Bronchus fibroblast of lung (primary cell): ENCODE data around the genes MED21 and TSPAN11.

DNA sequence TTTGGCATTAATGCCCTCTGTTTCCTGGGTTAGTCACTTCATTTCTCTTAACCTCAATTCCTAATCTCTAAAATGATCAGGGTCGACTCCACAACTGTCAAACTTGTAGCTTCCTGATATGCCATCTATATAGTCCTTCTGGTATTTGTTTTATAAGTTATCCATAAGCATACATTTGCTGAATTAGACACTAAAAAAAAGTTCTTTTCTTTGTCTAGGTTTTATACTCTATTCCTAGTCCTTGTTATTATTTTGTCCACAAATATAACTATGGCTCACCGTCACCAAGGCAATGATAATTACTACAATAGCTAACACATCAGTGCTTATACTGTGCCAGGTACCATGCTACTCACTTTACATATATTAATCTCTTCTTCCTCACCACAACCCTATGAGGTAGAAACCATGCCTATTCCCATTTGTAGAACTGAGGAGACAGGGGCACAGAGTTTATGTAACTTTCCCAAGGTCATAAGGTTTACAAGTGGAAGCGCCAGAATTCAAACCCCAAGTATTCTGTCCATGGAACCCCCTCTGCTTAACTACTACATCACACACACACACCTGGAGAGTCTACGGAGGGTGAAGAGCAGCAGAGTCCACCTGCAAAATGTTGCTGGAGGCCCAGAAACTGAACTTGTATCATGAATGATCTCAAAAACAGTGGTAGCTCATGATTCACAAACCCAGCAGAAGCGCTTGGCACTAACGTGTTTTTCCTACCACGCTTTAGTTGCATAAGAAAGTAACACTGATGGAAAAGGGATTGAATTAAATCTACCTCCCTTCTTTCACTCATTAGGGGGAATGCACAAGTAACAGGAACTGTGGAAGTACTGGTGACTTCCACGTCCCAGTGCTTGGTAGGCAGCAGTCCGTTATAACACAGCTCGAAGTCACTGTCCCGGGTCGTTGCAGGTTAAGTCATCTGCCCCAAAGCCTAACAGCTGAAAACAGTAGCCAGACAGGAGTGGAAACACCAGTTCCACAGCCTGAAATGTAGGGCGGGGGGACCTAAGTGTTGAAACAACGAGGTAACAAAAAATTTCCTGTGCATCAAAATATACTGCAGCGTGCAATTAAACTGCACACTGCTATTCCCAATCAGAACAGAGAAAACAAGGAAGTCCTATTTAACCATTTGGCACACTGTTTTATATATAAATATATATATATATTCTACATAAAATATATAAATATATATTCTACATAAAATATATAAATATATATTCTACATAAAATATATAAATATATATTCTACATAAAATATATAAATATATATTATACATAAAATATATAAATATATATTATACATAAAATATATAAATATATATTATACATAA is 2.0 kb downstream of the ITPR2 start:
- RAMPAGE, long total RNA = no peak

GRCh38 chr12:26845752-26846476 is 12.9 kb upstream of the ITPR2 start:
- RAMPAGE, long total RNA = no peak

- RAMPAGE, long total RNA = start-site peak on the plus strand at chr12:27022554-27022575, 604 and 798 reads in 2 replicates
These were observed at the start of gene MED21 for GRCh38 chr12:27022250-27023396. TSS of gene MED21 (plus strand) at chr12:27022558.

GRCh38 chr12:27245311-27245921 is 1.3 kb downstream of the STK38L start:
- RAMPAGE, long total RNA = no peak

DNA sequence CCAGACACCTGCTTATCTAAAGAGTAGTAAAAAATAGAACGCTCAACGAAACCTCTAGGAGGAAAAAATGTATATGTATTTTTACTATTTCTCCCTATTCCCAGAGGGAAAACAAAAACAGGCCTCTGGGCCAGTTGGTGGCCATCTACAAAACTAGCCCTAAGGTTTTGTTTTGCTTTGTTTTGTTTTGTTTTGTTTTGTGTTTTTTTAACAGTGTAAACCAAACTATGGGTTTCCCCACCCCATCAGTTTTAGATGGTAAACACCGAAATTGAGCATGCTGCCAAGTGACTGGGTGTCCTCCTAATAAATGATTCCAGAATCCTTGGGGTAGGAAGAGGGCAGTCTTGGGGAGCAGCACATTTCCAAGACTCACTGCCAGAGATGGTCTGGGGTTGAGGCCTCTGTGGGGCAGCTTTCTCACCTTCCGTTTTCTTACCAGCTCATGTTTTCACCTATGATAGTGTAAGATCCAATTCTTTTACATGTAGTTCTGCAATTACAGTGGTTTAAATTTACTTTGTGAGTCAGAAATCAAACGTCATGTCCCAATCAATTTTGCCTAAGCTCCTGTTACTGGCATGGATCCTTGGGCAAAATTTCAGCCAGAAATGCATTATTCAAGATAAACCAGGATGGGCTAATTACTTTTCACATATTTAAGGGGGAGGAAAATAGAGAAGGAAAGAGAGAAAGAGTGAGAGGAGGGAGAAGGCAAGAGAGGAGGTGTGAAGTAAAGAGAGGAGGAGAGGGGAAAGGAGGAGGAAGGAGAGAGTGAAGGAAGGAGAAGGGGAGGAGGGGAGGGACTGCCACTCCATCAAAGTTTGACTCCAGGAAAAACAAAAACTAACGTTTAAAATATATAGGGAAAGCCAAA is 2.6 kb downstream of the BMAL2 start:
- RAMPAGE, long total RNA = no peak

DNA sequence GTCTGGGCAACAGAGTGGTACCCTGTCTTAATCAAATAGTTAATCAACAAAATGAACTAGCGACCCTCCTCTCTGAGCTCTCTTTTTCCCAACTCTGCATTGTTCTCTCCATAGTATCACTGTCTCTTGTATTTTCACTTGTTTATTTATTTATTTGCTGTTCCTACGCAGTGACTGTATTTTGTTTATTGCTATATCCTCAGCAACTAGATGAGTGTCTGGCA is 37.9 kb downstream of the PPFIBP1 start:
- RAMPAGE, long total RNA = no peak

DNA sequence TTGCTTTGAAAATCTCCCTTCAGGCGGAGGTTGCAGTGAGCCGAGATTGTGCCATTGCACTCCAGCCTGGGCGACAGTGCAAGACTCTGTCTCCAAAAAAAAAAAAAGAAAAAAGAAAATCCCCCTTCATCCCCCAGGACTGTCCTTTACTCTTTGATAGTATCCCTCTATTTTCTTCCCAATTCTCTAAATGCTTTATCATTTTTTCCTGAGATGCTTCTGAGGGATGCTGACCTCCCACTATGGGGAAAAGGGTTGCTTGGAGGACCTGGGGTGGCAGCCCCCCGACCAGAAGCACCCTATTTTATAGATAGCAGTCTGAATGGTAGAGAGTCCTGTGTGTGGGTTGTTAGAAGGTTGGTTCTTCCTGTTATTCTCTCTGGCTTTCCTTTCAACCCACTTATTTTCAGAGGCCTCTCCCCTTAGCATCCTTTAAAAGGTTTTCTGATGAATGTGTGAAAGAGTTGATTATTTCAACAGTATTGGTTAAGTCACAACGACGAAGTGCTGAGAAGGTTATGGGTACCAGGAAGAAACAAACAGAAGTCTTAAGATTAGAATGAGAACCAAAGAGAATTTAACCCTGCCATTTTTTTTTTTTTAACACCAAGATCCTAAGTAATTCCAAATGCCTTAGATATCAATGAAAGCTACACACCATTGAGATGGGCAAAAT is 20.7 kb upstream of the MANSC4 start:
- RAMPAGE, long total RNA = no peak

GRCh38 chr12:27966659-27967346 is 5.7 kb downstream of the PTHLH start:
- RAMPAGE, long total RNA = no peak

DNA sequence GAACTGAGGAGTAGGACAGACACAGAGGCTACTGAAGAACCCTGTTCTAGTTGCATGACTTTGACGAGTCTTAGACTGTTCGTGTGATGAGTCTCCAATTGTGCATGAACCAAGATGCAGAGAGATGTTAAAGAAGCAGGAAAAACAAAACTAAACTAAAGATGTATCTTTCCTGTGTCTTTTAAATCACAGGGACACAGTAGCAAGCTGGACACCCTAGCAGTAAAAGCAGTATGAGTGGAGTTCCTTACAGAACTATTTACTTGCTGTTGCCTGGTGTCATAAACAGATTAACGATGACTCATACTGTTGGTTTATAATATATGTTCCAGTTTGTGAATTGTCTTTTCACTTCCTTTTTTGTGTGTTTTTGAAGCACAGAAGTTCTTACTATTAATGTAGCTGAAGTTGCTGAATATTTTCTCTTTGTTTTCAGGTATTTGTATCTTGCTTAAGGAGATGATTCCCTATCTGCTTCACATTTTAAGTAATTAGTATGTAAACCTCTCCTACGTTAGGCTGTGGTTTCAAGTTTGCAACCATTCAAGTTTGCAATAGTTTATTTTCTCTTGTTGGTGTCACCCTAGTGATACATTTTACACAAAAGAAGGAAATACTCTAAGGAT is 15.7 kb downstream of the FAR2 start:
- RAMPAGE, long total RNA = no peak

DNA sequence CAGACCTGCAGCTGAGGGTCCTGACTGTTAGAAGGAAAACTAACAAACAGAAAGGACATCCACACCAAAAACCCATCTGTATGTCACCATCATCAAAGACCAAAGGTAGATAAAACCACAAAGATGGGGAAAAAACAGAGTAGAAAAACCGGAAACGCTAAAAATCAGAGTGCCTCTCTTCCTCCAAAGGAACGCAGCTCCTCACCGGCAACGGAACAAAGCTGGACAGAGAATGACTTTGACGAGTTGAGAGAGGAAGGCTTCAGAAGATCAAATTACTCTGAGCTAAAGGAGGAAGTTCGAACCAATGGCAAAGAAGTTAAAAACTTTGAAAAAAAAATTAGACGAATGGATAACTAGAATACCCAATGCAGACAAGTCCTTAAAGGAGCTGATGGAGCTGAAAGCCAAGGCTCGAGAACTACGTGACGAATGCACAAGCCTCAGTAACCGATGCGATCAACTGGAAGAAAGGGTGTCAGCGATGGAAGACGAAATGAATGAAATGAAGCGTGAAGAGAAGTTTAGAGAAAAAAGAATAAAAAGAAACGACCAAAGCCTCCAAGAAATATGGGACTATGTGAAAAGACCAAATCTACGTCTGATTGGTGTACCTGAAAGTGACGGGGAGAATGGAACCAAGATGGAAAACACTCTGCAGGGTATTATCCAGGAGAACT is 57.2 kb downstream of the ERGIC2 start:
- RAMPAGE, long total RNA = no peak

- RAMPAGE, long total RNA = no peak
These were observed 77.1 kb upstream of the OVCH1 start for GRCh38 chr12:29574534-29574968.

GRCh38 chr12:29582216-29583024 is 84.9 kb upstream of the OVCH1 start:
- RAMPAGE, long total RNA = no peak

DNA sequence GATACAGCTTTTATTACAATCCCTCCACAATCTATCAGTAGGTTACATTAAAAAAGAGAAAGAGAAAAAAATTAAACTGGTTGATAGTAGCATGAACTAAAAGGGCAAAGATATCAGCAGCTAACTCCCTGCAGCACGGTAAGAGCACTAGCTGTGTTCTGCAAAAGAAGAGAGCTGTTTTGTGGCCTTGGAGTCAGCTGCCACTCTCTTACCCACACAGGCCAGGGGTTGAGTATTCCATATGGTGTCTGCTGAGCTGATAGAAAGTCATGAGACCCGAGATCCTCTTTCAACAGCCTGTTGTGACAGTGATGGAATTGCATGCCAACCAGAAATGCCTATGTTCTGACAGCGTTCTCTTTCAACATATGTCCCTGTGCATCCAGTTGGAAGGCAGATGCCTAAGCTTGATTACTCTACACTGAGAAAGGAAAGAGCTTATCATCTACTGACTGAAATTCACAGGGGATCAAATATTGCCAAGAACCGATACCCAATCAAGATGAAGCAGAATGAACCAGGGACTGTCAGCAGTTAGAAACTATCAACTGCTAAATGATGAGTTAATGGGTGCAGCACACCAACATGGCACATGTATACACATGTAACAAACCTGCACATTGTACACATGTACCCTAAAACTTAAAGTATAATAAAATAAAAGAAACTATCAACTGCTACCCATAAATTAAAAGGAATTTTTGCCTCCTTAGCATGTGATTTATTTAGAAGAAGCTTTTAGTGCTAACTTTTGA is 39.8 kb downstream of the TMTC1 start:
- RAMPAGE, long total RNA = no peak

- RAMPAGE, long total RNA = no peak
These were observed at the start of gene TSPAN11 for GRCh38 chr12:30925980-30927047. TSS of gene TSPAN11 (plus strand) at chr12:30926748.

DNA sequence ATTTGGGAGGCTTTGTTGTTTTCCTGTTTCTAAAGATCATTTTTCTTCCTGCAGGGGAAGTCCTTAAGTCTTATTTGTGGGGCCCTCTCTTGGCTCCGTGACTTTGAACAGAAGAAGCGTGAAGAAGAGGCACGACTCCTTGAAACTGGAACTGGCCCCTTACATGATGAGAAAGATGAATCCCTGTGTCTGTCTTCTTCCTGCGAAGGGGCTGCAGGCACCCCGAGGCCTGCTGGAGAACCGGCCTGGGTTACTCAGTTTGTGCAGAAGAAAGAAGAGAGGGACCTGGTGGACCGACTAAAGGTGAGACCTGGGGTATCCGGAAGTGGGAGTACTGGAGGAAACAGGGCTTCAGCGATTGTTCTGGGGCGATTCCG is 10.1 kb downstream of the DDX11 start:
- RAMPAGE, long total RNA = no peak

DNA sequence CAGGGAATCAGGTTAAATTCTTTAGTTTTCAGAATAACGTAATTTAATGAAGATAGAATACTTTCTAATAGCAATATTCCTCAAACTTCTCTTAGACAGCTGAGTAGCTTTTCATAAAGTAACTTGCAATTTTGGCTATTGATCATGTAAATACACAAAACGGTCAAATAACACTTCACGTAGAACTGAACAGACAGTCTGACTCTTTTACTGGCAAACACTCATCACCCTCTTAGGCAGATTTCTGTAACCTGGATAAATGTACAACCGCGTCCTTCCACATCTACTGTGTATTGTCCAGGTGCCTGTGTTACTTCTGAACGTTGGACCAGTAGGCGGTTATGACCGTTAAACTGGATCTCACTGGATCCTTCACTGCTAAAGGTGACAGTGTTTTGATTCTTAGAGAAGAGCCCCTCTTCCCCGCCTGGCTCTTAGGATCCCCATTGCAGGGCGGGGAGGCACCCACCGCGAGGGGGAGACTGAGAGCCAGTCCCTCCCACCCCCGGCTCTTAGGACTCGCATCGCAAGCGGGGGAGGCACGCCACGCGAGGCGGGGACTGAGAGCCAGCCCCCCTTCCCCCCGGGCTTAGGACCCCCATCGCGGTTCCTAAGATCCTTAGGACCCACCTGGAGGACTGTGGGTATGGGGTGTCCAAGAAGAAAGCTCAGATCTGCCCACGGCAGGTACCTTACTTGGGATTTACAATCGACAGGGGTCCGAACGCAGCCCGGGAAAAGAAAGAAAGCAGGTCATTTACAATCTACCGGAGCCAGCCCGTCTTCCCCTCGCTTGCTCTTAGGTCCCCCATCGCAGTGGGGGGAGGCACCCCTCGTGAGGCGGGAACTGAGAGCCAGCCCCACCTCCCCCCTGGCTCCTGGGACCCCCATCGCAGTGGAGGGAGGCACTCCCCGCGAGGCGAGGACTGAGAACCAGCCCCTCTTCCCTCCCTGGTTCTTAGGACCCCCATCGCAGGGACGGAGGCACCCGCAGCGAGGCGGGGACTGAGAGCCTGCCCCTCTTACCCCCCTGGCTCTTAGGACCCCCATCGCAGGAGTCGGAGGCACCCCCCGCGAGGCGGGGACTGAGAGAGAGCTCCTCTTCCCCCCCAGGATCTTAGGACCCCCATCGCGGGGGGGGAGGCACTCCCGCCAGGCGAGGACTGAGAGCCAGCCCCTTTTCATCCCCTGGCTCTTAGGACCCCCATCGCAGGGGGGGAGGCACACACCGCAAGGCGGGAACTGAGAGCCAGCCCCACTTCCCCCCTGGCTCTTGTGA is 43.6 kb downstream of the DDX11 start:
- RAMPAGE, long total RNA = no peak

DNA sequence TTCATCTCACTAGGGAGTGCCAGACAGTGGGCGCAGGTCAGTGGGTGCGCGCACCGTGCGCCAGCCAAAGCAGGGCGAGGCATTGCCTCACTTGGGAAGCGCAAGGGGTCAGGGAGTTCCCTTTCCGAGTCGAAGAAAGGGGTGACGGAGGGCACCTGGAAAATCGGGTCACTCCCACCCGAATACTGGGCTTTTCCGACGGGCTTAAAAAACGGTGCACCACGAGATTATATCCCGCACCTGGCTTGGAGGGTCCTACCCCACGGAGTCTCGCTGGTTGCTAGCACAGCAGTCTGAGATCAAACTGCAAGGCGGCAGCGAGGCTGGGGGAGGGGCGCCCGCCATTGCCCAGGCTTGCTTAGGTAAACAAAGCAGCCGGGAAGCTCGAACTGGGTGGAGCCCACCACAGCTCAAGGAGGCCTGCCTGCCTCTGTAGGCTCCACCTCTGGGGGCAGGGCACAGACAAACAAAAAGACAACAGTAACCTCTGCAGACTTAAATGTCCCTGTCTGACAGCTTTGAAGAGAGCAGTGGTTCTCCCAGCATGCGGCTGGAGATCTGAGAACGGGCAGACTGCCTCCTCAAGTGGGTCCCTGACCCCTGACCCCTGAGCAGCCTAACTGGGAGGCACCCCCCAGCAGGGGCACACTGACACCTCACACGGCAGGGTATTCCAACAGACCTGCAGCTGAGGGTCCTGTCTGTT is 89.7 kb downstream of the DDX11 start:
- RAMPAGE, long total RNA = no peak

DNA sequence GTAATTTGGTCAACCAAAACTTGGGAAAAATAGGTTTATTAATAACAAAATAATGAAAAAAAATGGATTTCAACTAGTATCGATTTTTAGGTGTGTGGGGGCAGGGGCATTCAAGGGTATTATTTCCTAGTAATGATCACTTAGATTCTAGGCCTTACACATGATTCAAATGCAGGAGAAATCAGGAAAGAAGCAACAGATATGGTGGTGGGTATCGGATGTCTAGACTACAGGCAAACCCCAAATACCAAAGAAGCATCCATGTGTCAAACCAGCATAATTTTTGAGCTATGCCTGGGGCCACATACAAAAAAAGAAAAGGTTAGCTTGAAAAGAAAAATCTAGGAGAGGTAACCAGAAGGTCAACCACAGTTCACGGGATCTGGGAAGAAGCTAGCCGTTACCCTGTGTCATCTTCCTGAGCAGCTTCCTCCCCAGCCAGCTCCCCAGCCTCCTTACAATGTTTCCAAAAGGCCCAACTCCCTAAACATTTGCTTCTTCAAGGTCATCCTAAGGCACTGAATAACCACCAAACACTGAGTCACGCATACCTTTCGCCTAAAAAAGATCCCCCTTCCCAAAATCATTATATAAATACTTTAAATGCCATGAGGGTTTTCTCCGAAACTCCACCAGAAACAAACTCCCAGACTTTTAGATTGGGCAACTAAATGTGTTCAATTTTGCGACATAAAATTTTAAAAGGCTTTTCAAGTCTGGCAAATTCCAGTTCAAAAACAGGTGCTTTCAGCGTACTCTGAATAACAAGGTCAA is 3.1 kb downstream of the SINHCAF start:
- RAMPAGE, long total RNA = no peak

GRCh38 chr12:31324532-31324735 is 1.5 kb downstream of the SINHCAF start:
- RAMPAGE, long total RNA = no peak

- RAMPAGE, long total RNA = no peak
These were observed 4.2 kb downstream of the DENND5B start for GRCh38 chr12:31586630-31587290.